Colonic mucosa (tissue), 1 donor: ENCODE data around the genes H2BC12, H2AC15, H4C13, H2AC17 and ZSCAN26.

- PRO-cap: no peak
These were observed 5.8 kb downstream of the H2BC11 start for GRCh38 chr6:27126607-27127474.

DNA sequence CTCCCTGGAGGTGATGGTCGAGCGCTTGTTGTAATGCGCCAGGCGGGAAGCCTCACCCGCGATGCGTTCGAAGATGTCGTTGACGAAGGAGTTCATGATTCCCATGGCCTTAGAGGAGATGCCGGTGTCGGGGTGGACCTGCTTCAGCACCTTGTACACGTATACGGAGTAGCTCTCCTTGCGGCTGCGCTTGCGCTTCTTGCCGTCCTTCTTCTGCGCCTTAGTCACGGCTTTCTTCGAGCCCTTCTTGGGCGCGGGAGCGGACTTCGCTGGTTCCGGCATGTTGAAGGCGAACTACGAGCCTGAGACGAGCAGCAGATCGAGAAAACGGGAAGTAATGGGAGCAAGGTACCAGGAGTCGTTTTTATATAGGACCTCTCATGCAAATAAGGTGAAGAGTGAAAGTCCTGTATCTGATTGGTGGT, at the start of gene H2BC12:
H2BC12 (minus strand) TSS at position 339 of the 425 bp plus-strand sequence.
- PRO-cap: bidirectional peak, plus-strand start outside the sequence, minus-strand start at position 339 of the sequence

DNA sequence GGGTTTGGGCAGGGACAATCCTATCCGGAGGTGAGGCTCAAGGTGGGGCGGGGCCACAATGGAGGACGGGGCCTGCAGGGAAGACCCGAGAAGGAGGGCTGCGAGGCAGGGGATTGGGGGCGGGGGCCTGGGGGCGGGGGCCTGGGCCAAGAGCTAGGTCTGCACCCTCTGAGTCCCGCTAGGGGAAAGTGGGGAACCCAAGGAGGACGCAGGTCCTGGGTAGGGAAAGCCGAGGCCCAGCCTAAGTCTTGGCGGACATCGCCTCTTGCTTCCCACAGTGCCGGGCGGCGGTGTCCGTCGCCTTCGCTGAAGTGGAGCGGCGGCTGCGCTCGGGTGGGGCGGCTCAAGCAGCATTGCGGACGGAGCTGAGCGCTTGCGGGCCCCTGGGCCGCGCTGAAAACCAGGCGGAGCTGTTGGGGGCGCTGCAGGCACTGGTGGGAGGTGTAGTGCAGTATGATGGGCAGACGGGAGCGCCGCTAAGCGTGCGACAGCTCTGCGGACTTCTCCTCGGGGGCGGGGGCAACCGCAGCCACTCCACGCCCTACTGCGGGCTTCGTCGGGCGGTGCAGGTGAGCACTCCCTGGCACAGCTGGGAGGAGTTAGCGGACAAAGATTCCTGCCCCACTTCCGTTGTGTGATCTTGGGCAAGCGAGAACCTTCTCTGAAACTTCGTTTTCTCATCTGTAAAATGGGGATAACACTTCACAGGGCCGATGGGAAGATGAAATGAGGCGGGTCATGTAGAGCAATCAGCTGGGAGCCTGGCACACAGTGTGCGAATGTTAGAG, 4.2 kb downstream of the PRSS16 start:
- PRO-cap: bidirectional peak, plus-strand start at position 58 of the sequence, minus-strand start outside the sequence; bidirectional peak, plus-strand start at position 583 of the sequence, minus-strand start at position 402 of the sequence

DNA sequence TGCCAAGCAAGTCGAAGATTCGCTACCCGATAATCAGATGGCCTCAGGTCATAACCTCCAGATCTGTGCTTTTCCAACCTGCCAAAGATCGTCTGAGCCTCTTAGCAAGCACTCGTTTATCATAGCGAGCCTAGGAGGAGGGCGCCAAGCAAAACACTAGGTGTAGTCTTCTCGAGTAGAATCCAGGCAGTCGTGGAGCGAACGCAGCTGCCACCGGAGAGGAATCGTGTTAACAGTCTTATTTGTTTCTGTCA, 21.0 kb upstream of the POM121L2 start:
- PRO-cap: no peak

DNA sequence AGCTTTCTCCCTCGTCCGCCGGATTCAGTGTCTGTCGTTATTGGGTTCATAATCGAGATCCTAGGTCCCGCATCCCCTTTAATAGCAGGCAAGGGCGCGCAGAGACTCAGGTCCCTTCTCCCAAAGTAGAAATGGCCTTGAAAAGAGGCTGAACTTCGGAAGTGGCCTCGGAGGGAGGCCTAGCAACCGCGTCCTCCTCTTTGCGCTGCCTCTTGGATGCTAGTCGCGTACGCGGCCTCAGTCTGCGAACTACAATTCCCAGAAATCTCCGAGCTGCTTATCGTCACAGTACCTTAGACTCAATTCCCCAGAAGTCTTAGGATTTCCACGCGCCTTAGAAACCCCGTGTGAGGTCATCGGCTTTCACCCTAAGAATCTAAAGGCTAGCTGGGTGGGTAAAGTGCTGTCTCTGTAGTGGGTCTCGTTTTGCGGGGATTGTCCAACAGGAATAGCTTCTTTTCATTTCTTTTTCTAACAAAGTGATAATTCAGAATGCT, 34.4 kb downstream of the ZNF391 start:
- PRO-cap: no peak

DNA sequence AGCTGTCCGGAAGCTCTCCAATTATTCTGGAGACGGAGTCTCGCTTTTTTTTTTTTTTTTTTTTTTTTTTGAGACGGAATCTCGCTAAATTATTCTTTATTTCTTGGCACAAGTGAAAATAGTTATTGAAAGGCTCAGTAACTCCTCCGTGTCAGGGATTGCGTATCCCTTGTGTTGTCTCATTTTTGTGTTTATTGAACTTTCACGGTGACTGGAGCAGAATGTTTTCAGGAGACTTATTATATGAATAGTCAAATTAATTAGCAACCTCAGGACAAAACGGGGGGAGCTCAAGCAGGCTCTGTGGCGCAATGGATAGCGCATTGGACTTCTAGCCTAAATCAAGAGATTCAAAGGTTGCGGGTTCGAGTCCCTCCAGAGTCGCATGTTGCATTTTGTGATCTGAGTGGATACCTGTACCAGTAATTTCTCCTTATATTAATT, 89.0 kb upstream of the ZNF184 start:
- PRO-cap: no peak

DNA sequence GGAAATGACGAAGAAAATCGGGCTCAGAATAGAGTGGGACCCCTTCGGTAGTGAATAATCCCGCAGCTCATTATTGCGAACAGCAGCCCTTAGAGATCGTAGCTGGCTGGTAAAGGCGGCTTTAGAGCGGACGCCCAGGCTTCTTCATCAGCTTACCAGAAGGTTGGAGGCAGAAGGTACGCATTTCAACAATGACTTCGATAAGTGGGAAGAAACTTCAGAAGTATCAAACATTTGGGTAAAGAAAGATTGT, 119.1 kb upstream of the ZNF184 start:
- PRO-cap: no peak

DNA sequence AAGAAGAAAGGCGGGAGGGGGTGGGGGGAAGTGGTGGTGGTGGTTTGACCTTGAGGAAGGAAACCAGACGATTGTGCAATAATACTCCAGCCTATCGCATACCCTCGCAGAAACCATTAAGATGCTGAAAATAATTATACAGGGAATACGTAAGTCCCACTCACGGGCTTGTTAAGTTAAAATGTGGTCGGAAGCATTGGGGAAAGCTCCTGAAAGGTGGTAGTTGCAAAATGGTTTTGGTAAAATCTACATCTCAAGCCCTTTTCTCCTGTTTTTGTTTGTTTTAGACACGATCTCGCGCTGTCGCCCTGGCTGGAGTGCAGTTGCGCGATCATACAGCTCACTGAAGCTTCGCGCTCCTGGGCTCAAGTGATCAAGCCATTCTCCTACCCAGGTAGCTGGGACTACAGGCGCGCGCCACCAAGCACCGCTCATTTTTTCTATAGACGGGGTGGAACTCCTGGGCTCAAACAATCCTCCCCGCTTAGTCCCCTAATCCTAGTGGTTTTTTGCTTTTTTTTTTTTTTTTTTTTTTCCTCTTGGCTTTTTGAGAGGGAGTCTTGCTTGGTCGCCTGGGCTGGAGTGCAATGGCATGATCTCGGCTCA, 128.9 kb upstream of the ZNF184 start:
- PRO-cap: no peak

DNA sequence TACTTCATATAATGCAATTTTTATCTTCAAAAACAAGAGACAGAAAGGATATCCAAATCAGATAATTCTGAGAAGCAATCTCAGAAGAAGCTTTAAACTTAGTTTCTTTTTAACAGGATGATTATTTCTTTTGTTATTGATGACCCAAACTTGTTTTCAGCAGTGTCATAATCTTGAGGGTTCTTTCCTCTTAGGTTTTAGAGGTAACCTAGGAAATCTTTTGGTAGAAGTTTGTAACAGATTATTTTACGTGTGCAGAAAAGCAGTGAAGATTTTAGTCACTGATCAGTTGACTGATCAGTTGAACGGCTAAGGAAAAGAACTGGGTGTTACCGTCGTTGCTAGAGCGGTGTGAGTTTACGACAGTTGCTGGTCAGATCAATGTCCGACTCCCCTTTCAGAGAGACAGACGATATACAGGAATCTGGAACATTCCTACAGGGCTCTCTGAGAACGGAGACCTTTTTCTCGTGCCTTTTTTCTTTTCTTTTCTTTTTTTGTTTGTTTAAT, 132.0 kb upstream of the ZNF184 start:
- PRO-cap: no peak

GRCh38 chr6:27650806-27651150, 157.0 kb downstream of the H2BC13 start:
- PRO-cap: unidirectional peak, minus-strand start at chr6:27651002

DNA sequence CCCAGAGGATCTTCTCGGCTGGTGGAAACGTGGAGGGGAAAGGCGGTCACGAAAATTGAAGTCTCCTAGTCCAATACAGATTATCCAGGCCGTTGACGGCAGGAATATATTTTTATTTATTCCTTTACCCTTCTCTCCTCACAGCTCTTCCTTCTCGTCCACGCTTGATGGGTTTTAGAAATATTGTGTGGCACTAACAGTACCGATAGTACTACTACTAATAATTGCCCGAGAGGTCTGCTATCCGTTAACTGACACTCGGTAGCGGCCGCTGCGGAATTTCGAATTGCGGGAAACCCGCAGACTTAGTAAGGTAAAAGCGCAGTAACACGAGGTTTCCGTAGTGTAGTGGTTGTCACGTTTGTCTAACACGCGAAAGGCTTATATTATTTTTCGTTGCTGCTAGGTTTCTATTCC, 127.4 kb downstream of the H2BC13 start:
- PRO-cap: unidirectional peak, plus-strand start at position 335 of the sequence

DNA sequence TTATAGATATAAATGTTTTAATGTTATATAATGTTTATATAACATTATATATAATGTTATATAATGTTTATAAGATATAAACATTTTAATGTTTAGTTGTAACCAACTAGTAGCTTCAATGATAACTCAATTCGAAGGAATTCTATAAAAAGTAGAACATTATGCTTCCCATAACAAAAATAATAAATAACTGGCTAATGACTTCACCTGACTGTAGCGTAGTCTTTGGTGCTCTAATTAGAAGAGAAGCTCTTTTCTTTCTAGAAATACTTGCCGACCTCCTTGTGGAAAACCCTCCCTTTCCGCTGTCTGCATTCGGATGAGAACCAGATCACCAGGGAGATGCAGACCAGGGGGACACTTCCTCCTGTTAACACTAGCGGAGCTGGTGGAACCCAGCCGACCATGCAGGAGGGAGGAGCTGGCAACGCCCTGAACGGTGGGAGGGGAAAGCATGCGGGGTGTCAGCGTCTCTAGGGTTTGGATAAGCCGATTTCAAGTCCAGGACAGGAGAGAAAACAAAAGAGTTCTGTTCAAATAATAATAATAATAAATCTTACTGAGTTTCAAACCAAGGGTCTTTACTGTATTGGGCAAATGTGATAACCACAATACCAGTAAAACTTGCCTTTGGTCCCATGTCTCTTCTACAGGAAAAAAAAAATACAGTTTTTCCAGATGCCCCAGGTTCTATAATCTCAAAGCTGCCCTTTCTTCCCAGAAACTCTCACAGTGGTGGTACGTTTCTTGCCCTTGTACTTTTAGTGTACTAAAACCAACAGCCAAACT, 53.7 kb downstream of the H2BC13 start:
- PRO-cap: unidirectional peak, minus-strand start at position 378 of the sequence

- PRO-cap: bidirectional peak, plus-strand start at chr6:27838585, minus-strand start at chr6:27838266
These were observed at the start of gene H2AC15 for GRCh38 chr6:27838206-27838481. Gene H2AC15, minus strand, starts transcription at chr6:27838375.

DNA sequence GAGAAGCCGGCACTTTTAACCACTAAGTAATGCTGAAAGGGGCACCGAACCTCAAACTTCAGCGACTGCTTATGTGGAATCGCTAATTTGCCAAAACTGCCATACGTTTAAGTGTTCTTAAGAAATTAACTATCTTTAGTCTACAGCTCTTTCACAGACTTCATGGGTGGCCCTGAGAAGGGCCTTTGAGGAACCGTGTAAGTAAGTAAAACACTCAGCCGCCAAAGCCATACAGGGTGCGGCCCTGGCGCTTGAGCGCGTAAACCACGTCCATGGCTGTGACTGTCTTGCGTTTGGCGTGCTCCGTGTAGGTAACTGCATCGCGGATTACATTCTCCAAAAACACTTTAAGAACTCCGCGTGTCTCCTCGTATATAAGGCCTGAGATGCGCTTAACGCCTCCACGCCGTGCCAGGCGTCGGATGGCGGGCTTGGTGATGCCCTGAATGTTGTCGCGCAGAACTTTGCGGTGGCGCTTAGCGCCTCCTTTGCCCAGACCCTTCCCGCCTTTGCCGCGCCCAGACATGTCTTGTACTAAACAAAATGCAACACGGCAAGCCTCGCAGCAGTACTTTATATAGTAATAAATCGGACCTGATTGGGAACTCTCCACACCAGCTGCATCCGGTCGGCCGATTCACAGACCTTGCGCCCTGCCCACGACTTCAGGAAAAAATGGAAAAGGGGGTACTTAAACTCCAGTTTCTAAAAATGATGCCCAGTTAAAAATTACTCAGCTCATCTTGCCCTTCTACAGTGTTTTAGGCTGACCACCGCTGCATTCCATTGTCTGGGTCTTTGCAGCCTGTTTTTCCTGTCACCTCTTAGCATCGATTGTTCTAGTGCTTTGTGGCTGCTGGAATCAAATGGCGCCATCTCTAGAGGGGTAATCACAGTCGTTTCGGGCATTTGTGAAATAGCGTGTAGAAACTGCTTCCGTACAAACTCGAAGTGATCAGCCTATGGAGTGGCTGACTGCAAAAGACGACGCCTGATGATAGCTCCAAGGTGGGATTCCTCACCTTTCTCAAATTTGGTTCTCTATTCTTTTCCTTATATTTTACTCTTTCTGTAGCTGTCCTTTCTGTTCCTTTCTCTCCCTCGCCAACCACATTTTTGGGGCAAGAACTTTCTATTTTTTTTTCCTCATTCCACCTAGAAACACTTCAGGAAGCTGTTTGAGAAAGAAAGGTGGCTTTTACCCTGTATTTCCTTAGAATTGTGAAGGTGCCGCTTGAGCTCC, at the start of gene H4C13:
H4C13 (minus strand) TSS at position 550 of the 1,243 bp plus-strand sequence.
- PRO-cap: unidirectional peak, minus-strand start at position 284 of the sequence; bidirectional peak, plus-strand start at position 668 of the sequence, minus-strand start at position 551 of the sequence

- PRO-cap: unidirectional peak, minus-strand start at chr6:27893076; bidirectional peak, plus-strand start at chr6:27893425, minus-strand start at chr6:27893185
These were observed at the start of gene H2AC17 for GRCh38 chr6:27892554-27893314. Gene H2AC17, minus strand, starts transcription at chr6:27893185.

DNA sequence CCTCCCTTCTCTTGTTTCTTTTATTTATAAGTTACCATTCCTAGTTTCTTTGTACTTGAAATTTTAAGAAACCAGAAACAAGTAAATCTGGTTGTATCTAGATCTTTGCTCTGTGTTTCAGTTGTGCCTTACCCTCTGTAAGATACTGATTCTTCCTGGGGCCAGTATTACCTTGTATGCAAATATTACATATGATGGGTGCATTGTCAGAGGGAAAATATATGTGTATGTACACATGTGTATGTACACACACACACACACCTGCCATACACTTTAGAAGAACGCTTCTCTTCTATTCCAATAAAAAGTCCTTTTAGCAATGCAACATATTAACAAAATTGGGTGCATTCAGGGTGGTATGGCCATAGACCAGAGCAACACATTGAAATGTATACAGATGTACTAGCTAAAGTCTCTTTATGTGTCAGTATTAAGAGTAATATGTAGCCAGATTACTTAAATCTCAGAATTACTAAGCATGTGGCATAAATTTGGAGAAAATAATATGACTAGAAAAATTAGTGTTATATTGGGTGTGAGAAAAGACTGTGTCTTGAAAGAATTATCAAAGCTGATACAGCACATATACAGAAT, 14.3 kb downstream of the ZKSCAN8 start:
- PRO-cap: no peak

GRCh38 chr6:28266824-28267847, at the start of gene ZSCAN26:
Gene ZSCAN26, plus strand, starts transcription at chr6:28267143.
- PRO-cap: bidirectional peak, plus-strand start at chr6:28267361, minus-strand start at chr6:28267063

- PRO-cap: no peak
These were observed 23.0 kb downstream of the ZSCAN31 start for GRCh38 chr6:28313048-28313316.

DNA sequence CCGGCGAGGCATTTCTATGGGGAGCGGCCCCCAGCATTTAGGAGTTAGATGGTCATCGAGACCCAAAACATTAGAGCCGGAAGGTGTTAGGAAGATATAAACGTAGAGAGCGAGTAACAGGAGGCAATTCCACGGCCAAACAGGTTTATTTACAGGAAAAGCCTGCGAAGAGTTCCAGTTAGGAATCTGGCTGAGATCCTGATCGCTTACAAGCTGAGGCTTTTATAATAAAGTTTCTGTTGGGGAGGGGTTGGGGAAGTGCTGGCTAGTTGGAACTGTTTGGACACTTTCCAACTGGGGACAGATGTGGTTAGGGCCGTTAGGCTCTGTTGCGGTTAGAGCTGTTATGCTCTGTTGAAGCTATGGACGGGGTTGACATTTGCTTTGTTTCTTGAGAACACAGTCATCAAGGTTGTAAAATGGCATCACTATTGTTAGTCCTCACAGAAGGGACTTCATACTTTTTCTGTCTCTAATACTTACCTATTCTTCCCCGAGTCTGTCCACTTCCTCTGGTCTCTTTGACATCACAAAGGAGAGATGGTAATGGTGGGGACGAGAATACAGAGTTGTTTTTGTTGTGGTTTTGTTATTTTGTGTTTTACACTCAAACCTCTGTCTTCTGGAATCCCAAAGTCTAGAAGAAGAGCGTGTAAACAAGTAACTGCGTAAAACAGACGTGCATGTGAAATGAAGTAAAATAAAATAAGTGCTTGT, 517 bp upstream of the ZSCAN31 start:
- PRO-cap: unidirectional peak, minus-strand start at position 197 of the sequence

DNA sequence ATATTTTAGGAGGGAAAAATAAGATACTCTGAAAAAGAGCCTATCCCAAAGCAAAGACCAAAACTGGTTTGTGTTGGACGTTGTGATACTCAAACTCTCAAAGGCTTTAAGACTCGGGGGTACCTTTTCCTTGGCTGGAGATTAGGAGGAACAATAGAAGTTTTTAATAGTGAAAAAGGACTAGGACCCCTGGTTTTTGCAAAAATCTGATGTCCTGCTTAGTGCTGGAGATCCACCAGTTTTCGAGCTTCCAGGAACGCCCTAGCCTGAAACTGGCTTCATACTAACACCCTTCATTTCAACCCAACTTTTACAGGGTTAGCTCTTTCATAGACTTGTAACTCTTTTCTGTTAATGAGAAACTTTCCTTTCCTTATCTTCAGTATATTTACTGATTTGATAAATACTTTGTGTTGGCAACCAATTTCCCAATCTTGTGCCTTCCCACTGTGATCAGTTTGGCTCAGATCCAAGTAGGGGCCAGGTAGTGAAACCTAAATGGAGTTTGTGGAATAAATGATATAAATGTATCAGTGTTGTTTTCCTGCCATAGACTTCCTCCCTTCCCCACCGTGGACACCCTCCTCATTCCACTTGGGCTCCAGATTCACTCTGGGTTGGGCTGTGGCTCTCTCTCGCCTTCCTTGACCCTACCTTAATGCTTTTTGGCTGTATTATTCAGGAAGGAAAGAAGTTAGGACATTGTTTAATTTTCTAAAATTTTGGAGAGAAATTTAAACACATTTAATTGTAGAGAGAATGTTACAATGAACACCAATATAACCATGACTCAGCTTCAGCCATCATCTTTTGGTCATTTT, 1.2 kb downstream of the ZKSCAN3 start:
- PRO-cap: no peak